Non-pigmented ciliary epithelial cell (primary cell): ENCODE data around the genes DMXL2 and SCG3.

GRCh38 chr15:50110306-50110626 is 8.8 kb downstream of the ATP8B4 start:
- RRBS, result no CpG with 5 or more reads among the region's 3 CpGs

- RRBS, result no CpG with 5 or more reads among the region's 4 CpGs
These were observed 4.7 kb downstream of the ATP8B4 start for GRCh38 chr15:50114203-50114803.

- RRBS, result no CpG with 5 or more reads among the region's 7 CpGs
These were observed 27.6 kb upstream of the ATP8B4 start for GRCh38 chr15:50146420-50147148.

GRCh38 chr15:50190026-50190535 is 8.1 kb downstream of the SLC27A2 start:
- RRBS, result no CpG with 5 or more reads among the region's 1 CpG

GRCh38 chr15:50227033-50227588 is 38.4 kb downstream of the HDC start:
- RRBS, result no CpG with 5 or more reads among the region's 6 CpGs

DNA sequence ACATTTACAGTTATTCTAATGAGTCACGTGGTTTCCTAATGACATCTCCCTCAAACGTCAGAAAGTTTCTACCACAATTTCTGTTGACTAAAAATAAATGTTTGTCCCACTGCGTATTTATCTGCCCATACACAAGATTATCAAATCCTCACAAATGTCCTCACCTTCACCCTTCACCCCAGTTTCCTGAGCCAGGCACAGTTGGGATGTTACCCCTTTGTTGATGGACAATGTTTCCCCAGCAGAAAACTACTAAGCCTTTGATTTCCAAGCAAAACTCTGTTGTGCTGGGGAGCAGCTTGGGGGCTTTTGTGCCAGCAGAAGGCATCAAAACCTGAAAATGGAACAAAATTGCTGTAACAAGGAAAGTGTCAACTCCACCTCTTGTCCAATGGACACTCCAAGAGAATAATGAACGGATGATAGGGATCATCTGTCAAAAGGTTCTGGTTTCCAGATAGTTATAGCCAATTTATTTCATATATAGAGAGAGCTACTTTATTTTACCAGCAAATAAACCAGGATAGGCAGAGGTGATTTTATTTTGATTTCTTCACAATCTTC is 16.2 kb downstream of the HDC start:
- RRBS, result no CpG with 5 or more reads among the region's 4 CpGs

DNA sequence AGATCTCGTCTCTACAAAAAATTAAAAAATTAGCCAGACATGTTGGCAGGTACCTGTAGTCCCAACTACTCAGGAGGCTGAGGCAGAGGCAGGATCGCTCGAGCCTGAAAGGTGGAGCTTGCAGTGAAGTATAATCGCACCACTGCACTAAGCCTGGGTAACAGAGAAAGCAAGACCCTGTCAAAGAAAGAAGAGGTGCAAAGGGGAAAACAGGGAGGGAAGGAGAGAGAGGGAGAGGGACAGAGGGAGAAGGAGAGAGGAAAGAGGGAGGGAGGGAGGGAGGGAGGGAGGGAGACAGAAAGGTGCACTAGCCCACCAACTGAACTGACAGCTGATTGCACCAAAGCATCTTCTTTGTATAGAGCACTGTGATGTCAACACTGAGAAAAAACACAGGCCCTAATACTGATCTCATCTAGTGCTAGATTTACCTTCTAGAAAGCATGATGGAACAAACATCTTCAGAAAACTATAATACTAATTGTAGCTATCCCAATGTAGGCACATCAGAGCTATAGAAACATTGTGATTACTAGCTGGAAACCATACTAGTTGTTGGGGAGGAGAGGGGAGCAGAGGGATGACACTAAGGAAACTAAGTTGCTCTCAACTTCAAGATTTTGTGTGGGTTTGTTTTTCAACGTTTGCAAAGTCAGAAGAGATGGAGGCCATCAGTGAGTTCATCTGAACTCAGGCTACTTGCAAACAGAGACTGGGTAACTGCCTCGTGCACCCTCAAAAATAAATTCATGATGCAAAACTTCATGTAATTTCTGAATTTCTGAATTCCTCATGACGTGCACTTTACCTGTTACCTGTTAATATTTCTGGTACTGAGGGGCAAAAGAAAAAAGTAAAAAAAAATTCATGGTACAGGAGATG is 3.4 kb downstream of the GABPB1 start:
- RRBS, result no CpG with 5 or more reads among the region's 7 CpGs

DNA sequence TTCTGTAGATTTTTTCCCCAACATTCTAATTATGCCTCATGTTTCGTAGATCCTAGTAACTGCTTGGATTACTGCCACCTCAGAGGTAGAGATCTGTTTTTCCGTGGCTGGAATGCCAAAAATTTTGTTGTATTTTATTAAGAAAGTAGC is 725 bp upstream of the GABPB1 start:
- RRBS, result no CpG with 5 or more reads among the region's 2 CpGs

DNA sequence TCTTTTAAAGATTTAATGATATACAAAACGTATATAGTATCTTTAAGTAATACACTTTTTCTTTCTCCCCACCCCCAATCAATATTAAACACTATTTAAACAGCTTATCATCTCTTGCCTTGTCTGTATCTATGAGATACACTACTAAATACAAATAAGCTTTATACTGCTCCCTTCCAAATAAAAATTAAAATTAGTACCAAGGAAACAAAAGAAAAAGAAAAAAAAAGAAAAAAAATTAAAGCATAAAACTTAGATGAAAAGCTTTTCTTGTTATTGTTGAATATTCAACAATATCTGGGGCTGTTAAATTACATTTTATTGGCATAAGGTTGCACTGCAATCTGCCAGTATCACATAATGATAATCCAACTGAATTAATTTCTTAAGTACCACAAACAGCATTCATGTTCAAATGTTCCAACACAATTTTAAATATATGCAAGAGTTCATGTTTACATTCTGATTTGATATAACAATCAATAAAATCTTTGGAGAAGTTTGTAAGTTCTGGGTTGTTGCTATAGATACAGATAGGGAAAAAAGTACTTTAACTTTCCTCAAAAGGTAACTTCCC is 13.9 kb upstream of the USP50 start:
- RRBS, result no CpG with 5 or more reads among the region's 1 CpG

GRCh38 chr15:50677007-50677479 is 9.6 kb downstream of the TRPM7 start:
- RRBS, result no CpG with 5 or more reads among the region's 4 CpGs

GRCh38 chr15:50764417-50764934 is 1.0 kb downstream of the SPPL2A start:
- RRBS, result no CpG with 5 or more reads among the region's 7 CpGs

- RRBS, result no CpG with 5 or more reads among the region's 6 CpGs
These were observed 12.7 kb upstream of the SPPL2A start for GRCh38 chr15:50778130-50778608.

- RRBS, result no CpG with 5 or more reads among the region's 1 CpG
These were observed 50.7 kb upstream of the AP4E1 start for GRCh38 chr15:50857729-50858198.

DNA sequence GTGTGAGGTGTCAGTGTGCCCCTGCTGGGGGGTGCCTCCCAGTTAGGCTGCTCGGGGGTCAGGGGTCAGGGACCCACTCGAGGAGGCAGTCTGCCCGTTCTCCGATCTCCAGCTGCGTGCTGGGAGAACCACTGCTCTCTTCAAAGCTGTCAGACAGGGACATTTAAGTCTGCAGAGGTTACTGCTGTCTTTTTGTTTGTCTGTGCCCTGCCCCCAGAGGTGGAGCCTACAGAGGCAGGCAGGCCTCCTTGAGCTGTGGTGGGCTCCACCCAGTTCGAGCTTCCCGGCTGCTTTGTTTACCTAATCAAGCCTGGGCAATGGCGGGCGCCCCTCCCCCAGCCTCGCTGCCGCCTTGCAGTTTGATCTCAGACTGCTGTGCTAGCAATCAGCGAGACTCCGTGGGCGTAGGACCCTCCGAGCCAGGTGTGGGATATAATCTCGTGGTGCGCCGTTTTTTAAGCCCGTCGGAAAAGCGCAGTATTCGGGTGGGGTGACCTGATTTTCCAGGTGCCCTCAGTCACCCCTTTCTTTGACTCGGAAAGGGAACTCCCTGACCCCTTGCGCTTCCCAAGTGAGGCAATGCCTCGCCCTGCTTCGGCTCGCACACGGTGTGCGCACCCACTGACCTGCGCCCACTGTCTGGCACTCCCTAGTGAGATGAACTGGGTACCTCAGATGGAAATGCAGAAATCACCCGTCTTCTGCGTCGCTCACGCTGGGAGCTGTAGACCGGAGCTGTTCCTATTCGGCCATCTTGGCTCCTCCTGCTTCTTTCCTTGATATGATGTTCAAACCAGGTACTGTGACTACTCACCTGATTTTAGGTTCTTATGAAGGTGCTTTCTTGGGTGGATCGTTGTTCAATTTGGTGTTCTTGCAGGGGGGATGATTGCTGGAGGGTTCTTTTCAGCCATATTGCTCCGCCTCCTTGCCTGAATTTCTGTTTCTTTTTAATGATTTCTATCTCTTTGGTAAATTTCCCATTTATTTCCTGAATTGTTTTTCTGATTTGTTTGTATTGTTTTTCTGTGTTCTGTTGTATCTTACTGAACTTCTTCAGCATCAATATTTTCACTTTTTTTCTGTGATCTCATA is 57.5 kb downstream of the TNFAIP8L3 start:
- RRBS, result no CpG with 5 or more reads among the region's 38 CpGs

DNA sequence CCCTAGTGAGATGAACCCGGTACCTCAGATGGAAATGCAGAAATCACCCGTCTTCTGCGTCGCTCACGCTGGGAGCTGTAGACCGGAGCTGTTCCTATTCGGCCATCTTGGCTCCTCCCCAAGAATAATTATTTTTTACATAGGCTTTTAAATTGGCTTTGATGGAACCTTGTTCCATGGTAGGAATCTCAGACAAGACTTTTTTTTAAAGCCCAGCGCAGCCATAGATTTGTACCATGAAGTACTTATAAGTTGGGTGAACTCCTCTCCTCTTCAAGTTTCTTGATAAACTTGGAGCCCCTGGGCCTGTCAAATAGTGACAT is 81.6 kb downstream of the GLDN start:
- RRBS, result no CpG with 5 or more reads among the region's 8 CpGs

- RRBS, result no CpG with 5 or more reads among the region's 2 CpGs
These were observed 45.5 kb downstream of the DMXL2 start for GRCh38 chr15:51577061-51577401.

- RRBS, result 2% methylated on average over 28 of the region's 106 CpGs
These were observed at the start of gene DMXL2 for GRCh38 chr15:51622262-51623345. DMXL2 (minus strand) TSS chr15:51622771.

GRCh38 chr15:51681071-51681877 is at the start of gene SCG3:
SCG3 (plus strand) TSS chr15:51681503.
- RRBS, result 6% methylated on average over 8 of the region's 35 CpGs

DNA sequence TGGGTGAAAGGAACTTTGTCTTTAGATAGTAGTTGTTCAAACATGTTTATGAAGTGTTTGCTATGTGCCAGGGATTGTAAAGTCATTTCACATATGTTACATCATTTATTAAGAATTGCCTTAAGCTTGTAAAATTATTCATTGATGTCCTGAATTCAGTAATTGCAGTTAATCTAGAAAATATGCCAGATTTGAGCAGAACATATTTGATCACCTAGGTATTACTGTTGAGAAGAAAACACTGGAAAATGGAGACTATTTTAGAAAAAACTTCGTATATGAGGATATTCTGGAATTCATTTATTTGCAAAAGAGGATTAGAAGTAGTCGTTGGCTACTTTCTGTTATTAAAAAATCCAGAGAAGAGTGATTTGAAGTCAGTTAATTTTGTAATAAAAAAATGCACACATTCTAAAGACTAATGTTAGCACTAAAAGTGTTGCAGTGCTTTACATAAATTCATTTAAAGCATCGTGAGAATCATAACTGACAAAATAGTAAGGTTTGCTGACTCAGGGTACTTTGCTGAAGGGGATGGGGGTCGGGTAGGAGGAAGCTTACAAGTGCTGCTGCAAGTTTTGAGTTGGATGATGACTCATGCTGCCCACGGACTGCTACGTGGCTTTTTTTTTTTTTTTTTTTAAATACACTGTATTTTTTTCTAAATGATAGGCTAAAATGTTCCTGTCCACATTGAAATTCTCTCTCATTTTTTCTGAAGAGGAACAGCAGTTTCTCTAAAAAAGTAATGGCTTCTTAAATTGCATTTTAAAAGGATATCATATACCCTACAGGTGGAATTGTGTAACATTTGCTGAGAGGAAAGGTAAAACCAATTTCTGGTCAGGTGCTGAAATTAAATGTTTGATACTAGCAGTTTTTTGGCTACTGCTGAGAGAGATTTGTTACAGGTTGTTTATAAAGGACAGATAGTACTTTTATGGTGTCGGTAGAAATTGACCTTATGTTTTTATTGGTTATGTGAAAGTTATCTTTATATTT is 2.0 kb downstream of the MAPK6 start:
- RRBS, result no CpG with 5 or more reads among the region's 7 CpGs

DNA sequence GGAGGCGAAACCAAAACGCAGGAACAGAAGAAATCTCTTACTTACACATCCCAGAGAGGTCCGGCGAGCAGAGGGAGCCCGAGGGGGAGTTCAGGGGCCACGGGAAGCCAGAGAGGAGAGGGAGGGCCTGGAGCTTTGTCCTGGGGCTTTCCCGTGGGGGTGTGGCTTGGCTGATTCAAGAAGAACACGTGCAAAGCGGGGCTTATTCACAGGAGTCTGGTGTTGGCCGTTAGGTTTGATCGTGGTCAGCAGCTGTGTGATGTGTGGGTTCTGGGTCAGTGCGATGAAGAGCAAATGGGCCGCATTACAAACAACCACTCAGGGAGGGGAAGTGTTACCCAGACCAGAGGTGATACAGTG is 12.2 kb downstream of the BCL2L10 start:
- RRBS, result no CpG with 5 or more reads among the region's 13 CpGs